Measurements from ENCODE around the genes SYTL3 and TAGAP.

GRCh38 chr6:158003791-158004277, 22.2 kb downstream of the SYNJ2 start:
- RRBS = no CpG with 5 or more reads among the region's 8 CpGs

DNA sequence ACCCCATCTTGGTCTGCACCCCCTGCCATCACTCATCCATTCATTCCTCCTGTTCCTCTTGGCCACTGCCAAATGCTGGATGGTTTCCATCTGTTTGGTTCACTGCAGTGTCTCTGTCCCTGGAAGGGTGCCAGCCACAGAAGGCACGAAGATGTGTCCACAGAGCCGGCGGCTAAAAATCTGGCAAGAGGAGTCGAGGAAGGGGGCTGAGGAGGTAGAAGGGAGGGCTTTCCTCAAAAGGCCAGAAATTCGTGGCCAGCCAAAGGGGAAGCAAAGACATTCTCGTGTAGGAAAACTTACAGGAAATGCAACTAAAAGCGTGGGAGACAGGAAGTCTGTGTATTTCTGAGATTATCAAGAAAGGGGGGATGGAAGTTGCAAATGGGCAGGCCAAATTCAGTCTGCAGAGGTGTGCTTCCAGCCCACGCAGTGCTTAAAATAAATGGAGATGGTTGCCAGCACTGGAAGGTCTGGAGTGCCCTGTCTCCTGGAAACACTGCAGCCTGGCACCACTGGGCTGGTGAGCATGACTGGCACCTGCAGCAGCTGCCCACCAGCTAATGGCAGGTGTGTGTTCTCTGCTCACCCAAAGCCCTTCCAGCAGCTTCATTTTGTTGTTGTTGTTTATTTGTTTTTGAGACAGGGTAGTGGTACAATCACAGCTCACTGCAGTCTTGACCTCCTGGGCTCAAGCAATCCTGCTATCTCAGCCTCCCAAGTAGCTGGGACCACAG, 27.8 kb downstream of the SYNJ2 start:
- RRBS = no CpG with 5 or more reads among the region's 8 CpGs

DNA sequence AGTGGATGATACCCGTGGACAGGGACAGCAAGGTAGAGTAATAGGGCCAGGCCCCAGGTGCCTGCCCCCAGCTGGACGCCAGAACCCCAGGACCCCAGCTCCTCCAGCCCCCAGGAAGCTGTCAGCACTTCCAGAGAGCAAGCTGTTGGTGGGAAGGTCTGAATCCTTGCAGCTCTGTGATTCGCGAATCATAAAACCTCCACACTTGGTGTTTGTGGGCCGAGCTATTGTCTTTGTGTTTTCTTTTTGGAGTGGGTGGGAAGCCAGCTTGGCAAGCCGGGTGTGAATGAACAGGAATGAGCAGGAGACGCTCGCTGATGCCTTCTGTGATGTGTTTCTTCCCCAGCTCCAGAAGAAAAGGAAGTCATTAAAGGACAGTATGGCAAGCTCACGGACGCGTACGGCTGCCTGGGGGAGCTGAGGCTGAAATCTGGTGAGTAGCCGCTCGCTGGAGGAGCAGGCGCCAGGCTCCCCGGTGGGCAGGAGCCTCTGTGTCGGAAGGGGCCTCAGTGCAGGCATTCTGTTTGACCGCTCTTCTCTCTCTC, 35.3 kb downstream of the SYNJ2 start:
- RRBS = no CpG with 5 or more reads among the region's 18 CpGs

- RRBS = no CpG with 5 or more reads among the region's 8 CpGs
Observed at GRCh38 chr6:158068261-158068809, 86.7 kb downstream of the SYNJ2 start.

GRCh38 chr6:158377760-158378758, 65.8 kb downstream of the TULP4 start:
- RRBS = no CpG with 5 or more reads among the region's 10 CpGs

GRCh38 chr6:158560248-158561323, 695 bp downstream of the TMEM181 start:
- RRBS = 2% methylated on average over 40 of the region's 86 CpGs

DNA sequence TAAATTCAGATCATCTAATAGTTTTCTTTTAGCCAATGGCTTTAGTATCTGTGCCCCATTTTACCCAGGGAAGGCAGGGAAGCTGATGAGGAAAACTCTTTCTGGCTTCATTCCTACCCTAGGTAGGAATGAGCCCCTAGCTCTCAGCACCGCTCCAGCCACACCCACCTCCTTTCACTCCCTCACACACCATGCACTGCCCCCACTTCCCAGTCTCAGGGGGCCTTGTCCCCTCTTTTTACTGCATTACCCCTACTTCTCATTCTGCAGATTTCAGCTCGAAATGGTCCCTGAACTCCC, 4.2 kb downstream of the DYNLT1 start:
- RRBS = no CpG with 5 or more reads among the region's 2 CpGs

- RRBS = no CpG with 5 or more reads among the region's 15 CpGs
Observed at GRCh38 chr6:158649164-158650353, at the start of gene SYTL3. SYTL3 (plus strand) TSS chr6:158650054.

DNA sequence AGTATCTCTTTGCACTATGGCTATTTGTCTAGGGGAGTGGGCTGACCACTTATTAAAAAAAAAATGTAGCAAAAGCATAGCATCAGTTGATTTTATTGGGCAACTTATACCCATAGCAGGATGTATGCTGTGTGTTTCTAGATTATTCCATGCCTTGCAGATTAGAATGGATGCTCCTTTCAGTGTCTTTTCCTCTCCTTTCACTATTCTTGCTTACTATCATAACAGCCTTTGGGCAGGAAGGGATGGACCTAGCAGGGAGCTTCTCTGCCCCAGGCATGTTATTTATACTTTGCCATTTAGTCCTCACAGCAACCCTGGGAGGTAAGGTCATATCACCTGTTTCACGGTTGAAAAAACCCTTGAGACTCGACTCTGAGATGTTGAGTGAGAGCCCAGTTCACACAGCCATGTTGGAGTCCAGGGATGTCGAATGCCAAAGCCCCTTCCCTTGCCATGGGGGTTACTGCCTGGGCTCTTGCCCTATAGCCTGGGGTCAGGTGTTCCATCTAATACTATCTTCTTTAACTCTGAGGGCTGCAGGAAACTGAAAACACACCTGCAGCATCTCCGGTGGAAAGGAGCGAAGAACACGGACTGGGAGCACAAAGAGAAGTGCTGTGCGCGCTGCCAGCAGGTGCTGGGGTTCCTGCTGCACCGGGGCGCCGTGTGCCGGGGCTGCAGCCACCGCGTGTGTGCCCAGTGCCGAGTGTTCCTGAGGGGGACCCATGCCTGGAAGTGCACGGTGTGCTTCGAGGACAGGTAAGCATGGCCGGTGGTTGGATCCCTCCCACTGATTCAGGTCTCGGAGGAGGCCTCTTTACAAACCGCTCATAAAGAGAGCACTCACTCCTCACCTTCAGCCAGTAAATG, 15.2 kb downstream of the SYTL3 start:
- RRBS = 97% methylated on average over 12 of the region's 20 CpGs

DNA sequence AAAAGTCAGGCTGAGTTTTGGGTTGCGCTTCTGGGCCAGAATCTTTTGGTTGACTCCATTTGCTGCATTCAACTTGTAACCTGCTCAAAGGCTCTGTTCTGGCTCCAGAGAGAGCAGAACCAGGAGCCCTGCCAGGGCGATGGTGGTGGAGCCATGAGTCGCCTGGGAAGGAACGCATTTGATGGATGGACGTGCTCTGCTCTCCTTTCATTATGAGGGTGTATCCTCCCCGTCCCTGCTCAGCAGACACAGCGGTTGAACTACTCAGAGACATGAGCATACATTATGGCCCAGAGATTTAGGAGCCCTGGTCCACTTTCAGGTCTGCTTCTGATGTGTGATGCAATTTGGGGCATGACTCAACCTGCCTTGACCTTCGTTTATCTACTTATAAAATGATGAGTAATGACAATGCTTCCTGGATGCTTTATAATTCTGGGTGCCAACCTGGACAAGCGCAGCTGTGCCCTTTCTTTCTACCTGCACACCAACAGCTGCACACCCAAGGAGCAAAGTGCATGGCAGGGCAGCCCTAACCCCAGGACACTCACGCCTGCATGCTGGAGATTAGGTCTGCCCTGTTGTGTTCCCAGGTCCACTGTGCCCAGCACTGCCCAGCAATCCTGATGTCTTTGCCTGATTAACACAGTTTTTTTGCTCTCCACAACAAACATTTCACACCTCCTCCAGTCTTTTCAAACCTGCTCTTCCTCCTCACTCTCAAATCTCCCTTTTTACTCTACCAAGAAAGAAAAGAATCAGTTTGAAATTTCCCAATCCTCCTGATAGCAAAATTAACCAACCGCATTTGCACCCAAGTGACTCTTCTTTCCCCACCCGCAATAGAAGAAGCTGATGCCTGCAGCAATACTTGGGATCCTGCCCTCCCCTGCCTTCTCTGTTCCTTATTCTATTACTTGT, 81.3 kb downstream of the EZR start:
- RRBS = no CpG with 5 or more reads among the region's 12 CpGs

DNA sequence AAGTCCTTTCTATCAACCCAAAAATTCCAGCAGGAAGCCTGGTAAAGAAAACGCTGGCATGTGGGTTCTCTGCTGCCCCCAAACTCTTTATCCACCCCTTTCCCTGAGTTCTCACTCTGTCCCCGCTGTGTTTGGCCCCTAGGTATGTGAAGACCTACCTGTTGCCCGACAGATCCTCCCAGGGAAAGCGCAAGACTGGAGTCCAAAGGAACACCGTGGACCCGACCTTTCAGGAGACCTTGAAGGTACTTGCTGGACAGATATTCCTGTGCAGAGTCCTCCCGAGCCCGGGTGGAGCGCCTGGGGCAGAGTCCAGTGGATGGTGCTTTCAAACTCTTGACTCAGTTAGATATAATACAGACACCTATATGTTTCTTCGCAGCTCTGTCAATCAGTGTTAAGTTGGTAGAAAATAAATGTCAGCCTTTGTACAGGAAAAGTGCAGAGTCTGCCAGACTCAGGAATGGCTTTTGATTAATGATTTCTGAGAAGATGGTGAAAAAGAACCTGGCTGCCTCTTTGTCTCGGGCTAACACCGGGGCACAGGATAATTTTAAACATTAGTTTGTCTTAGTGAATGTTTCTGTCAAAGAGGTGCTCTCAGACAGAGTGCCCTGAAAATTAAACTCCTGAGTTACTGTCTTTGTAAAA, 67.3 kb downstream of the EZR start:
- RRBS = no CpG with 5 or more reads among the region's 12 CpGs

DNA sequence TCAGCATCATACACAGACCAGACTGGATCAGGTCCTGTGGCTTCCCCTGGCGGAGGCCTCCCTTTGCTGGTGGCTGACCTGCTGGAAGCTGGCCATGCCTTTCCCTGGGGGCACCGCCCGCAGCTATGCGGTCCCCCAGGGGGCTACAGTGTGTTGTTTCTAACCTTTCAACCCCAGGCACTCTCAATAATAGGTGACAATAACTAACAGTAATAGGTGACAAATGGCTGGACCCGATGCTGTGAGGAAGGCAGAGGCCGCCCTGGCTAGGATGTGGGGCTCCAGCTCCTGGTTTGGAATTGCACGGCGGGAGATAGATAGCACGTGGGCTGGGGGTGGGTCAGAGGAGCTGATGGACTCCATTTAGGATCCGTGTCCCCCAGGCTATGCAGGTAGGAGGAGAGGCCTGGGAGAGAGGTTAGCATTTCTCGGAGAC, 61.5 kb downstream of the EZR start:
- RRBS = no CpG with 5 or more reads among the region's 11 CpGs

DNA sequence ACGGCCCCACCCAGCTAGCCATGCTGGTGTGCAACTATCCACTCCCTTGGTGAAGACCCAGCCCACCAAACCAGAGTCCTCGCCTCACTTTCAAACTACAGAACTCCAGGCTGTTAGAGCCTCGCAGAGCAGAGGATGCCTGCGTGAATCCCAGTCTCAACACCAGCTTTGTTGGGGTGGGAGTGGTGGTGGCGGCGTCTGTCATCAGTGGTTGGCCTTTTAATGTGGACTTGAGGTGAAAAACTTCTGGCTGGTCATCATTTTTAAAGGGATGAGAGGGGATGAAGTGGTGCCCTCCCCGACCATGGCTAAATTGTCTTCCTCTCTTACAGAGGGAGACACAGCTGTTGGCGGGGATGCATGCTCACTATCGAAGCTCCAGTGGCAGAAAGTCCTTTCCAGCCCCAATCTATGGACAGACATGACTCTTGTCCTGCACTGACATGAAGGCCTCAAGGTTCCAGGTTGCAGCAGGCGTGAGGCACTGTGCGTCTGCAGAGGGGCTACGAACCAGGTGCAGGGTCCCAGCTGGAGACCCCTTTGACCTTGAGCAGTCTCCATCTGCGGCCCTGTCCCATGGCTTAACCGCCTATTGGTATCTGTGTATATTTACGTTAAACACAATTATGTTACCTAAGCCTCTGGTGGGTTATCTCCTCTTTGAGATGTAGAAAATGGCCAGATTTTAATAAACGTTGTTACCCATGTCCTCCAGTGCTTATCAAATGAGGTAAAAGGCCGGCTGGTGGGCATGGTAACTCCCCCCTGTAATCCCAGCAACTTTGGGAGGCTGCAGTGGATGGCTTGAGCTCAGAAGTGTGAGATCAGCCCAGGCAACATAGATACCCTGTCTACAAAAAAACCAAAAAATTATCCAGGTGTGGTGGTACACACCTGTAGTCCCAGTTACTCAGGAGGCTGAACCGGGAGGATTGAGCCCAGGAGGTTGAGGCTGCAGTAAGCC, 54.7 kb downstream of the EZR start:
- RRBS = no CpG with 5 or more reads among the region's 18 CpGs

- RRBS = no CpG with 5 or more reads among the region's 21 CpGs
Observed at GRCh38 chr6:158769284-158770152, 49.6 kb downstream of the EZR start.

- RRBS = no CpG with 5 or more reads among the region's 9 CpGs
Observed at GRCh38 chr6:158775844-158776710, 43.1 kb downstream of the EZR start.

DNA sequence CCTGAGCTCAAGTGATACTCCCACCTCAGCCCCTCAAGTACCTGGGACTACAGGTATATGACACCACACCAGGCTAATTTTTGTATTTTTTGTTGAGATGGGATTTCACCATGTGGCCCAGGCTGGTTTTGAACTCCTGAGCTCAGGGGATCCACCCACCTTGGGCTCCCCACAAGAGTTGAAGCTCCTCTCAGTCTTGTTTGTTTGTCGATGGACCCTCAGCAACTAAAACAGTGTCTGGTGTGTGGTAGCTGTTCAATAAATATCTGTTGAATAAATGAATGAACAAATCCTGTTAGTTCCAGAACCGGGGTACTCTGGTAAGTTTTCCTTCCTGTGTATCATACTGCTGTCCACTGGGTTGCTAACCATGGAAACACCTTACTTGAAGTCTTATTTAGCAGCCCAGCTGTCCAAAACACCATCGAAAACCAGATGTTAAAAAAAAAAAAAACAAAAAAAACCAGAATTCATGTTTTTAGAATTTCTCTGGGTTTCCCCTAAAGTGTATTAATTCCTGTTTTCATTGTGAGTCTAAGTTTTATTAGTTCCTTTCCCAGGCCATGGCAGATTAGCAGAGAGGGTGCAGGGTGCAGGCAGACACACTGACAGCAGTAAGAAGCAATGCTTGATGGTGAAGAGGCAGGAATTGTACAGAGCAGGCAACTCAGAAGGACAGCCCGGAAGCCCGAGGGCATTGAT, 7.8 kb upstream of the EZR start:
- RRBS = no CpG with 5 or more reads among the region's 5 CpGs

DNA sequence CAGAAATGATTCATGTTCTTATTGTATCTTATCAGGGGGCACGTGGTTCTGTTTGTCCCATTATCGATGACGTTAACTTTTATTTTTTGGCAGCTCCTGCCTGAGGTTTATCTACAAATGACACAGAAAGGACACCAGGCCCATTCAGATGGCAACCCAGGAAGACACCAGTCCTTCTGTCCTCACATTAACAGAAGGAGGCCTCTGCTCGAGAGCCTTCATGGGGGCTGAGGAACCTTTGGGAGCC, 41.2 kb upstream of the EZR start:
- RRBS = no CpG with 5 or more reads among the region's 4 CpGs

- RRBS = no CpG with 5 or more reads among the region's 14 CpGs
Observed at GRCh38 chr6:158907783-158908444, 88.7 kb upstream of the EZR start.

DNA sequence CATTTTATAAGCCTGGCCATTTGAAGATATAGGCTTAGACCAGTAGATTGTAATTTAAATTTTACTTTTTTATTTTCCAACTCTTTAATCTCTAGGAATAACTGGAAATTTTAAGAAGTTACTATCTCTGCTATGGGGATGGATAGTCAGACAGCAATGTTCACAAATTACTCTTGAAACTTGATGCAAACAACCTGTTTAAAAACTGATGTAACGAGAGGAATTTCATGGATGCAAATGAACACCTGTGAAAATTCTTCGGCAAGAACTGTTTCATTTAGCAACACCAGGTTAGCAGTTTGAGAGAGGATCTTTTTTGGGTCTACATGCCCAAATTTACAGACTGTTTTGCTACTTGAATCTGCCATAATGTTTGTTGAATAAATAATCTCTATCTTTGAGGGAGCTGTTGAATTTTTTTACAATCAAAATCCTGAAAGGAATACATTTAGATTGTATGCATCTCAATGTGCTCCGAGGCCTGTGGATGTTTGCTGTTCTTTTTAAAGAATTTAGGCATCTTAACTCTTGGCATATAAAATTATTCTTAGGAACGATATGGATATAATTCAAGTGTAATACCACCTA, 20.1 kb upstream of the RSPH3 start:
- RRBS = no CpG with 5 or more reads among the region's 4 CpGs

- RRBS = 2% methylated on average over 6 of the region's 16 CpGs
Observed at GRCh38 chr6:159044616-159045578, at the start of gene TAGAP. TAGAP (minus strand) TSS chr6:159044991.

All from mononuclear cell (primary cell).